ENCODE measurements around the genes CCDC107 and RECK.

GRCh38 chr9:35162424-35162865, 636 bp downstream of the UNC13B start:
- PRO-cap, 2 experiments, result no peak in any of the 2 experiments

DNA sequence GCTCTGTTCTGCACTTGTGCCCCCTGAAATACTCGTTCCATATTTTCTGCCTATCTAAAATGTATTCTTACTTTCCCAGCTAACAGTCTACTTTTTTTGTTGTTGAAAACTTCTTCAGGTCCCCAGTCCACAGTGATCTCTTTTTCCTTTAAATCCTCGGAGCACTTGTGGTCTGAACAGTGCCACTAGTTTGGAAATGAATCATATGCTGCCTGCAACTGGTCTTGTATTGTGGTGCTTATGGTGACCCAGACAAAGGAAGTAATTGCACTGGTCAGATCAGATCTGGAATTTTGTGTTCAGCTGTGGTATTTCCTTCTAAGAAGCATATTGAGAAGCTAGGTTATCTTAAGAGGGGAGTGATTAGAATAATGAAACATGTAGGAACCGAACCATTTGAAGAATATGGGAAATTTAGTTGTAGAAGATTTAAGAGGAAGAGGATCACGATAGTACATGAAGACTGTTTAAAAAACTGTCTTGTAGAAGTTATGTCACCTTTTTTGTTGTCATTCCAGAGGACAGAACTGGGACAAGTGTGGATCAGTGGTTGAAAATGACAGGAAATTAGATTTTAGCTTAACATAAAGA, 3.0 kb downstream of the UNC13B start:
- PRO-cap, 2 experiments, result no peak in any of the 2 experiments

GRCh38 chr9:35177557-35177921, 15.7 kb downstream of the UNC13B start:
- PRO-cap, 2 experiments, result no peak in any of the 2 experiments

DNA sequence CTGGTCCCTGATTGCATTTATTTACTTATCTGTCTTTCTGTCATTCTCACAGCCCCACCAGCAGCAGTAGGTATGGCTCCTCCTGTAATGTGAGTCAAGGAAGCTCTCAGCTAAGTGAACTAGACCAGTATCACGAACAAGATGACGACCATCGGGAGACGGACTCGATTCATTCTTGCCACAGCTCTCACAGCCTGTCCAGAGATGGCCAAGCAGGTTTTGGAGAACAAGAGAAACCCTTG, 148.5 kb downstream of the UNC13B start:
- PRO-cap, 2 experiments, result no peak in any of the 2 experiments

DNA sequence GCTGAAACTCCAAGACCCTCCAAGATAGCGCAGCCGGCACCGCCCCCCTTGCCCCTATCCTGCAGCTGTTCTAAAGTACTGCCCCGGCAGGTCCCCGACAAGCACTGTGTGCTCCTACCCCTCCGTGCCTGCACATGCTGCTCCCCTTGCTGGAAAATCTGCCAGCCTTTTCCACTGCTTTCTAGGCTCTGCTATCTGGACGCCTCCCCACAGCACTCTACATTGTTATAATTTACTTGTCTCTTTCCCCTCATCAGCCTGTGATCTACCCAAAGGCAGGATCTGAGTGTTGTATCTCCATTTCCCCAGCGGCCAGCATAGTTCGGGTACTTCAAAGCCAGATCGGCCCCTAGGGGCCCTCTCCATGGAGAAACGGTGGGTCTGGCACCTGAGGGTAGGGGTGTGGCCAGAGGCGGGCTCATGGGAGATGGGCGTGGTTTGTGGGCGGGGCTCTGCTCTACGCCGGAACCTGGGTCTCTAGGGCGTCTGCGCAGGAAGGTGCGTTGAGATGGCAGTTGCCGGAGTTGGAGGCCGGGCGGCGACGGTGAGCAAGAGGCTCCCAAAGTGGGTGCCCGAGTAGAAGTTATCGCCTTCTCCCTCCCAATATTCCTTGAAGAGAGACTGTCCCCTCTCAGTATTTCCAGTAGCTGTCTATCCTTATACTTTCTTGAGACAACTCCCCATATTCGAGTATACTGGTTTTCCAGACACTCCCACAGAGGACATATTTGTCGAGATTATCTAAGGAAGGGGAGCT, 83.4 kb upstream of the RUSC2 start:
- PRO-cap, 2 experiments, result peak in 2 of 2 experiments; most common plus-strand start position 506 of the sequence (in 2)

- PRO-cap, 2 experiments, result no peak in any of the 2 experiments
These were observed 27.2 kb downstream of the RUSC2 start for GRCh38 chr9:35517037-35517632.

DNA sequence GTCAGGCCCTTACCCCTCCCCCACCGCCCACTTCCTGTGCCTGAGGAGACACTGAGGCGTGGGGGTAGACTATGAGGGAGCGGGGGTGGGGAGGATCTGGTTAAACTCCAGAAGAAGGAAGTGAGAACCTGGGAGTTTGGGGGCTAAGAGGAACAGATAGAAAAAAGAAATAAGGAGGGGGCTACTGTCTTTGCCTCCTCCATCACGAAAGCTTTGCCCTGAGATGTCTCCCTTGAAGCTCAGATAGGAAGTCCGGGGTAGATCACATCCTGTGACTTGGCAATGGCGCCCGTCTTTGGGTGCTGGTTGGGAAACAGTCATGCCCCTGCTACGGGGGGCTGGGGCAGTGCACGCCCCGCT, 1.3 kb downstream of the SIT1 start:
- PRO-cap, 2 experiments, result peak in 2 of 2 experiments; most common plus-strand start position 282 of the sequence (in 2); most common minus-strand start position 225 of the sequence (in 2)

GRCh38 chr9:35658116-35659275, at the start of gene CCDC107:
Gene CCDC107 (plus strand): TSS chr9:35658292.
- PRO-cap, 2 experiments, result peak in 2 of 2 experiments; most common plus-strand start chr9:35658391 (in 2); most common minus-strand start chr9:35658190 (in 2)

- PRO-cap, 2 experiments, result no peak in any of the 2 experiments
These were observed 2.2 kb downstream of the CA9 start for GRCh38 chr9:35675745-35676550.

DNA sequence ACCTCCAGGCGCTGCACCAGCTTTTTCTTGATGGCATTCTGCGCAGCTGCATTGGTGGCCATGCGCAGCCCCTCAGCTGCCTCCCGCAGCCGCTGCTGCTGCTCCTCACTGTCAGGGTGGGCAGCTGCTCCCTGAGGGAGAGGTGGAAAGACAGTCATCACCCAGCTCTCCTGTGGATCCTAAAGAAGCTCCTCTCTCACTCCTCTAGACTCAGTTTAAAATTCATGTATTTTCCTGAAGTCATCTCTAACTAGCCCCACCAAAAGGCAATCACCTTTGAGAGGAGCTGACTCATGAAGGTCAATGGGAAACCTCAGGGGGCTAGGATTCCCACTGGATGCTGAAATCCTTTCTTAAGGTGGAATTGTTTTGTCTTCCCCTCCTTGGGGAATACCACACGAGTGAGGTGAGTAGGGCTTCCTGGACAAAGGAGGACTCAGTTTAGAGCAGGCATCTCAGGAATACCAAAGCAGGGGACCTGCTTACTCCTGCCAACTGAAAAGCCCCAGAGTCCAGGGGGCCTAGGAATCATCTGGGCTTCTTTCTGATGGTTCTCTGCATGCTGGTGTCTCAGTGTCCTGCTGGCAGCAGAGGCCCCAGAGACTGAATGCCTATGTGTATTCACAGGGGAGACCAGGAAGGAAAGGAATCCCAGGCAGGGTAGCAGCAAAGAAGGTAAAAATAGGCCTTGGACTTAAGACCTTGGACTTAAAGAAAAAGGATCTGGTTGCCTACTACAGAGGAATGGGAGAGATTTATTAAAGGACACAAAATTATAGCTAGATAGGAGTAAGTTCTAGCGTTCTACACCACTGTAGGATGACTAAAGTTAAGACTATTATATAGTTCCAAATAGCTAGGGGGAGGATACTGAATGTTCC, 16.7 kb downstream of the TLN1 start:
- PRO-cap, 2 experiments, result no peak in any of the 2 experiments

- PRO-cap, 2 experiments, result no peak in any of the 2 experiments
These were observed 2.1 kb downstream of the RGP1 start for GRCh38 chr9:35751019-35751798.

- PRO-cap, 2 experiments, result no peak in any of the 2 experiments
These were observed 6.5 kb upstream of the MSMP start for GRCh38 chr9:35760498-35761145.

- PRO-cap, 2 experiments, result no peak in any of the 2 experiments
These were observed 15.3 kb upstream of the NPR2 start for GRCh38 chr9:35775944-35776583.

- PRO-cap, 2 experiments, result no peak in any of the 2 experiments
These were observed 981 bp upstream of the NPR2 start for GRCh38 chr9:35790195-35791025.

GRCh38 chr9:35846165-35846833, 17.3 kb downstream of the TMEM8B start:
- PRO-cap, 2 experiments, result no peak in any of the 2 experiments

GRCh38 chr9:35909828-35910654, 751 bp downstream of the SPAAR start:
- PRO-cap, 2 experiments, result no peak in any of the 2 experiments

- PRO-cap, 2 experiments, result no peak in any of the 2 experiments
These were observed 10.0 kb downstream of the SPAAR start for GRCh38 chr9:35919108-35919887.

- PRO-cap, 2 experiments, result no peak in any of the 2 experiments
These were observed 15.0 kb downstream of the SPAAR start for GRCh38 chr9:35923843-35925139.

GRCh38 chr9:36036485-36037657, at the start of gene RECK:
Gene RECK (plus strand): TSS chr9:36036913.
- PRO-cap, 2 experiments, result peak in 2 of 2 experiments; most common plus-strand start chr9:36036913 (in 2); most common minus-strand start chr9:36037367 (in 2)

- PRO-cap, 2 experiments, result no peak in any of the 2 experiments
These were observed 738 bp downstream of the GLIPR2 start for GRCh38 chr9:36136921-36138020.